Astrocyte (in vitro differentiated cells and primary cell): ENCODE measurements around the gene MAFF.

DNA sequence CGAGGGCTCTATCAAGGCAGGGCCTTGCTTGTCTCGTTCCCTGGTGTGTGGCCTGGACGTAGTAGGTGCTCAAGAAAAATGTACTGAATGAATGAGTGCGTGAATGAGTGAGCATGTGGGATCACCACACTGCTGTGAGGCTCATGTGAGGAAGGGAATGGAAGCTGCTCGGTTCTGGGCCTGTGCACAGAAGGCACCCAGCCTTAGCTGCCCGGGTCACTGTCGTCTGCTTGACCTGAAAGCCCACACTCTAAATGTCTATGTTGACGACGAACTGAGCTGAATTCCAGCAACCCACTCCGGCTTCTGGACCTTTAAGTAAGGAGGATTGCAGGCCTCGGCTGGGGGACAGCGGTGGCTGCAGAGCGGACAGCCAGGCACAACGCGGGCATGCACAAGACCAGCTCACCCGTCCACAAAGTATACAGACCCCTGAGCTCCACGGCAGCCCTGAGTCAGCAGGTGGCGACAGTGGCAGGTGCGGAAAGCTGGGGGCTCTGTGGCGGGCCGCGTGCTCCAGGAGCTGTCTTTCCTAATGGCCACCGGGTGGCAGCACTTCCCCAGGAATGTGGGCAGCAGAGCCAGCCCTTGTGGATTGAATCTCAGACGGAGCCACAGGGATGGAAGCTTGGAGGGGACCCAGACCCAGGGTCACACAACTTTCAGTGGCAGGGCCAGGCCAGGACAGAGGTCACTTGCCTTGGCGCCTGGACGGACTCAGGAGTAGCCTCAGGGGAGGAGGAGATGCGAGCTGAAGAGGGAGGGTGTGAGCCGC lies 5.1 kb upstream of the PICK1 start:
- PRO-cap = no peak
- RRBS, 2 experiments = 45 to 50% methylated on average over 5 of the region's 28 CpGs

DNA sequence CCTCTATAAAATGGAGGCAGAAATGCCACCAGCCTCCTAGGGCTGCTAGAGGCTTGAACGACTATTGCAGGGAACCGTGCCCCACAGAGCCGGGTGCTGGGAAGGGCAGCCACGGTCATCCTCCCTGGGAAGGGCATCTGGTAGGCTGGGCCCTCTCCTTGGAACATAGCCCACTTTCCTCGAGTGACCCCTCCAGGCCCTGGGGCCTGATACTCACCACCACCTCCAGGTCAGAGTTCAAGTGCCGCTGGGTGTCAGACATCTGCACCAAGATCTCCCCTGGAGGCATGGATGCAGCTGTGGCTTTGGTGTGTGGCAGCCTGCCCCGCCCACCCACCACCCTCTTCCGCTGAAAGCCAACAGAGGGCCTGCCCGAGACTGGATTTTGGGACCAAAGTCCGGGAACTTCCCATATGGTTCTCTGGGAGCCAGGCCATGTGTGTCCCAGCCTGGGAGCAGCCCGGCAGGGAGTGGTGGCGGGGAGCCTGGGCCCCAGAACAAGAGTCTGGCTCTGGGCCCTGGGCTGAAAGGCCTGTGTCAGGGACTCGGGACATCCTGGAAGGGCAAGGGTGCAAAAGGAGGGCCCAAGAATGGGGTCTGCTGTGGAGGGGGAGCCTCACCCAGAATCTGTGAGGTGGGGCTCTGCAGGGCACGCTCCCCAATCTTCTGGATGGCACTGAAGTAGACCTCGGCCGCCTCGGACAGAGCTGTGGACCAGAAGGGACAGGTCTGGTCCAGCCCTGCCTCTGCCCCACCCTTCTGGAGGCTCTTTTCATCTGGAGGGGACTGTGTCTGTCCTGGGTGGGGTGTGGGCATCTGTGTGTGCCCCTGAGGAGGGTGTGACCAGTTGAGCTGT lies 2.6 kb downstream of the BAIAP2L2 start:
- PRO-cap = no peak
- RRBS, 2 experiments = 39 to 42% methylated on average over 2 of the region's 17 CpGs

DNA sequence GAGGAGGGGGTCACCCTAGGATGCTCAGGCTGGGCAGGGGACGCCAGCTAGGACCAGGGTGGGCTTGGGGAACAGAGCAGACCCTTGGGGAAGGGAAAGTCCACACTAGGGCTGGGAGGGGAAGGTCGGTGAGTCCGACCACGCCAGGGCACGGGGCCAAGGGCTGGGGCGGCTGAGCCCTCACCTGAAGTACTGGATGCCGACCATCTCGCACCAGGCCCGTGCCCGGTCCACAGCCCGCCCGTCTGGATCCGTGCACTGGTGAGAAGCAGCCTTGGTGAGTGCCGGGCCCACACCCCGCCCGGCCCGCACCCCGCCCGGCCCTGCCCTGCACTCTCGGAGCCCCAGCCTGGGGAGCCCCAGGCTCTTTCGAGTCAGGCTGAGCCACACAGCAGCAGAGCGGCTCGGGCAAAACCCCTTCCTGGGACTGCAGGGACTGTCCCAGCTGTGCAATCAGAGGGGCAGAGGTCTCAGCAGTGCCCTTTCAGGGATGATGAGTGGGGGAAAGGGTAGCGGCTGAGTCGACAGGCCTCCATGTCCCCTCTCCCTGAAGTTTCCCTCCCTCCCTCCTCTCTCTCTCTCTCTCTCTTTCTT lies 1.9 kb upstream of the BAIAP2L2 start:
- PRO-cap = no peak
- RRBS, 2 experiments = 85 to 93% methylated on average over 5 of the region's 25 CpGs

DNA sequence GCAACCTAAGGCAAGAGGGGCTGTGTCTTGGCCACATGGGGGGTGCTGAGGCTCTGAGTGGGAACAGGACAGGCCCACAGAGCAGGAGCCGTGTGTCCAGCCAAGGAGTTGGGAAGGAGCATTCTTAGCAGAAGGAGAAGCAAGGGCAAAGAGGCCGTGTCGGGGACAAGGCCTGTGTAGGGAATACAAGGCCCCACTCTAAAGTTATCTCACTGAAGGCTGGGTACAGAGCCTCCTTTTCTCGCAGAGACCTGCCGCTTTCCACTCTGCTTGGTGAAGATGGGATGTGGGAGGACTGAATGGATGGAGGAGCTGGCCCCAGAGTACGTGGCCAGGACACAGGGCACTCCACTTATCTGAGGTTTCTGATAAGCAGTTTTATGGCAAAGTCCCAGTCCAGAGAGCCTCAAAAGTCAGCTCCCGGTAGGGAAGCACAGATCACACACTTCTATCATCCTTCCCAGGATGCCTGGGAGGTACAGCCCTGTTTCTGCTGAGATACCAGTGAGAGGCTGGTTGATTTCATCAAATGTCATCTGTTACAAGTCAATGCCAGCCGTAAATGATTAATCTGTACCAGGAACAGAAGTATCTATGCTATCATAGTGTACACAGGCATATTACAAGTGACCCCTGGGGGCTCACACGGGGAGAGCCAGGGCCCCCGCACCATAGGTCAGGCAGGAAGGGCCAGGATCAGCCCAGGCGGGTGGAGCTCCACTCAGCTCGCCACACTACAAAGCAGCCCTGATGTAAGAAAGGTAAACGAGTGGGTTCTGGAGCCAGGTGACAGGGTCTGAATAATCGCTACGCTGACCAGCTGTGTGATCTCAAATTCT lies 17.9 kb downstream of the PLA2G6 start:
- PRO-cap = no peak
- RRBS, 2 experiments = no CpG with 5 or more reads among the region's 15 CpGs

- PRO-cap = no peak
- RRBS, 2 experiments = no CpG with 5 or more reads among the region's 13 CpGs
Observed at GRCh38 chr22:38172849-38173327, 8.7 kb downstream of the PLA2G6 start.

DNA sequence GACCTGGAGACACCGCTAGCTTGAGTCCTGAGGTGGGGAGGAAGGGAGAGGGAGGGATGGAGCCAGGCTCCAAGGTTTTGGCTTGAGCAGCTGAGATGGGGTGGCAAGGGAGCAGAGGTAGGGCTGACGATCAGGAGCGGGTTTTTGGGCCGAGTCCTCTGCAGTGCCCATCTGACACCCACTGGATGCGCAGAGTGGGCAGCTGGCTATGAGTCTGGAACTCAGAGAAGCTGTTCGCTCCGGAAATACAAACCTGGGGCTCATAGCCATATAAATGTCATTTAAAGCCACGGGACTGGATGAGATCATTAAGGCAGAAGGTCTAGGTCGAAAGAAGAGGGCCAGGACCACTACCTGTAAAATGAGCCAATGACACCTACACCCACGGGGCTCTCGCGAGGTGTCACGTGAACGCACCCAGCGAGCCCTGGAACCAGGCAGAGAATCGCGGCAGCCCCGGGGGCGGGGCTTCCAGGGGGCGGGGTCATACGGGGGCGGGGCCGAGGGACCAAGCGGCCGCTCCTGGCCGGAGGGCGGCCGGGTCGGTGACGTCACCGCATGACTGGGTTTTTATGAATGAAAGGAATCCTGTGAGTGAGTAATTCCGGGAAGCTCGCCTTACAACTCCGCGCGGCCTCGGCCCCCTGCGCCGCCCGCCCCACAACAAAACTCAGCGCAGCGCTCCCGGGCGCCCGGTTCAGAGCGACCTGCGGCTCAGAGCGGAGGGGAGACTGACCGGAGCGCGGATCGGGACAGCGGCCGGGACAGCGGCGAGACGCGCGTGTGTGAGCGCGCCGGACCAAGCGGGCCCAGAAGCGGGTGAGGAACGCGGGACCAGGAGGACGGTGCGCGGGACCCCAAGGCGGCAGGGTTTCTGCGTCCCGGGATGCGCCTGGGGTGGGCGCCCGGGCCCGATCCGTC lies at the start of gene MAFF:
Gene MAFF (plus strand): TSS at position 601 of the 921 bp plus-strand sequence.
- PRO-cap = bidirectional peak, plus-strand start at position 694 of the sequence, minus-strand start at position 335 of the sequence
- RRBS, 2 experiments = 1 to 2% methylated on average over 42 to 44 of the region's 77 CpGs

DNA sequence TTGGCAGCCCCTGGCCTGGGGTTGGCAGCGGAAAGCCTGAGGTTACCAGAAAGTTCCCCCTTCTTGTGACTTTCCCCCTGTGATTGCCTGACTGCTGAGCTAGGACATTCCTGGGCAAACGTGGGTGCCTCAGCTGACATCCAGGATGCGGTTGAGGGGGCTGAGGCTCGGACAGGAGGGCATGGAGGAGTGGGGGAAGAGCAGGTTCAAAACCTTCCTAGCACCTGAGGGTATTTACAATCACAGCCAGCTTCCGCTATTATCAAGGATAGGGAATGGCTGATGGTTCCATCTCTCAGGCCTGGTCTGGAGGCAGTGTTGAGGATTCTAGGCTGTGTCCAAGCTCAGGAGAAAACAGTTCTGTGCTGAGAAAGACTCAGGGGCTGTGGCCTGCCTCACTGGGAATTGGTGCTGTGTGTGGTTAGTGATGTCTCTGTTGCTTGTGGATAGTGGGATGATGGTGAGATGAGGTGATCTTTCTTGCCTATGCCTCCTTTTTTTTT lies 4.1 kb downstream of the MAFF start:
- PRO-cap = no peak
- RRBS, 2 experiments = no CpG with 5 or more reads among the region's 5 CpGs

GRCh38 chr22:38221182-38221523 lies 19.4 kb downstream of the MAFF start:
- PRO-cap = no peak
- RRBS, 2 experiments = no CpG with 5 or more reads among the region's 15 CpGs

GRCh38 chr22:38256487-38257195 lies 16.2 kb downstream of the TMEM184B start:
- PRO-cap = no peak
- RRBS, 2 experiments = no CpG with 5 or more reads among the region's 13 CpGs

GRCh38 chr22:38273589-38273910 lies 740 bp upstream of the TMEM184B start:
- PRO-cap = no peak
- RRBS, 2 experiments = no CpG with 5 or more reads among the region's 4 CpGs

- PRO-cap = no peak
- RRBS, 2 experiments = no CpG with 5 or more reads among the region's 18 CpGs
Observed at GRCh38 chr22:38287948-38288398, 15.2 kb upstream of the TMEM184B start.

DNA sequence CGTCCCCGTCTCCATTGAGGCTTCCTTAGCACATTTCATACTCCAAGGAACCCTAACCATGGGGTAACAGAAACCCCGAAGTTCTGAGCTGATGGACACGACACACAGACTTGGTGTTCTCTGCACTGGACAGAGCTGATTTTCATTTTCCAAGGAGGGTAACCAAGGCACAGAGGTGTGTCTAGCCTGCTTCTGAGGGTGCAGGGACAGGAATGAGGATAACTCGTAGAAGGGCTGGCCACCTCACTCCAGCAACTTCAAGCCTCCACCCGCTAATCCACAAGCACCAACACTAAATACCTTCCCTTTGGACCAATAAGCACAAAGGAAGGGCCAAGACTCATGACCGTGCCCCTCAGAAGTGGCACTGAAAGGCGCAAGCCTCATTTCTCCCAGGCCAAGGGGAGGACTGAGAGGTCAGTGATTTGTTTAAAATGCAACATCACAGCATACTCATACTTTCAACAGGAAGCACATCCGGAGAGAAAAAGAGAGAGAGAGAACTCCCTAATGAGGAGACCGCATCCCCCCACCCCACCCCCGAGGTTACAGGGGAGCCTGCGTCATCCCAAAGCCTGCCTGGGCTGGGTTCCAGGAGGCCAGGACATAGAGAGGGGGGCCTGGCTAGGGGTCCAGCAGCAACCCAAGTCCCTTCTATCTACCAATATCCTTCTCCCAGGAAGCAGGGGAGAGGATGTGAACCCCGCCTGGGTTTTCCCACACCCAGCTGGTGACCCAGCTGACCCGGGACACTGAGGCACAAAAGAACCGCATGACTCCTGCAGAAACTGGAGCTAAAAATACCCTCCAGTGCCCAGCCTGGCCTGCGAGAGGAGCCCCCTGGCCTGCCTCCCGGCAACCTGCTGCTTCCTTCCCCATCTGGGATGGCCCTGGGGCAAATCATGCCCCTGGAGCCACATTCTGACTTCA lies 3.9 kb downstream of the CSNK1E start:
- PRO-cap = no peak
- RRBS, 2 experiments = 5% methylated on average over 4 of the region's 17 CpGs; no CpG with 5 or more reads in 1 of the 2 experiments

- PRO-cap = no peak
- RRBS, 2 experiments = no CpG with 5 or more reads among the region's 5 CpGs
Observed at GRCh38 chr22:38316426-38316644, 898 bp downstream of the CSNK1E start.

- PRO-cap = no peak
- RRBS, 2 experiments = no CpG with 5 or more reads among the region's 15 CpGs
Observed at GRCh38 chr22:38443088-38443759, 11.8 kb downstream of the KCNJ4 start.

- PRO-cap = no peak
- RRBS, 2 experiments = no CpG with 5 or more reads among the region's 5 CpGs
Observed at GRCh38 chr22:38483291-38483802, 15.5 kb downstream of the KDELR3 start.

DNA sequence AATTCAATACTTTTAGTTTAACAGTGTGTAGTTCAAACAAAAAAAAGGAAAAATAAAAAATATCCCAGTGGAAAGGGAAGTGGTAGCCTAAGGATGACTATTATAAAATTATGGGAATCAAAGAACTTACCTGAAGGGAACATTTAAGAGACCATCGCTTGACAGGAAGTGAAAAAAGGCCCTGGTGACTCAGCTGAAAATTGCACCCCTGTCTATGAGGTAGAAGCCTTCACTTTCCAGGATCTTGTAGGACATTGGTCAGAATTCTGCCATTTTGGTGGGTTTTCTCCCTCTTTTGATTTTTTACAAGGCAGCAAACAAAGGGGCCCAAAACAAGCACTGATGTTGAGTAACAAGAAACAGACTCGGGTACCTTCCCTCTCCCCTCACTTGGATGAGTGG lies 15.7 kb downstream of the DDX17 start:
- PRO-cap = no peak
- RRBS, 2 experiments = no CpG with 5 or more reads among the region's 2 CpGs

DNA sequence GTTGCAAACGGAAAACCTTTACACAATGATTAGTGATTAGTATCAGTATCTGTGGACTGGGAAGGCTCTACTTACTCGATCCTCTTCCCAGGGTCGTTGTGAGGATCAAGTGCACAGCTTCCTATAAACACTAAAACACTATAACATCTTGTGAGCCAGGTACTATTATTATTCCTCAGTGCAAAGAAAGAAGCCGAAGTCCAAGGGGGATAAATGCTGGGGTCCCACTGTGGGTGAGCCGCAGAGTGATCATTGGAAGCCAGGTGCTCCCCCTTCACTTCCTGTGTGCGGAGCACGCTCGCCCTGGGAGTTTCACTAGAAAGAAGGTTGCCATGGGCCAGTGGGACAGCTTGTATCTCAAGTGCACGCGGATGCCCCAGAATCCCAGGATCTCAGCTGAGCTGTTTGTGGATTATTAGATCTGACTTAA lies 745 bp downstream of the CBY1 start:
- PRO-cap = unidirectional peak, minus-strand start at position 100 of the sequence
- RRBS, 2 experiments = no CpG with 5 or more reads among the region's 10 CpGs

DNA sequence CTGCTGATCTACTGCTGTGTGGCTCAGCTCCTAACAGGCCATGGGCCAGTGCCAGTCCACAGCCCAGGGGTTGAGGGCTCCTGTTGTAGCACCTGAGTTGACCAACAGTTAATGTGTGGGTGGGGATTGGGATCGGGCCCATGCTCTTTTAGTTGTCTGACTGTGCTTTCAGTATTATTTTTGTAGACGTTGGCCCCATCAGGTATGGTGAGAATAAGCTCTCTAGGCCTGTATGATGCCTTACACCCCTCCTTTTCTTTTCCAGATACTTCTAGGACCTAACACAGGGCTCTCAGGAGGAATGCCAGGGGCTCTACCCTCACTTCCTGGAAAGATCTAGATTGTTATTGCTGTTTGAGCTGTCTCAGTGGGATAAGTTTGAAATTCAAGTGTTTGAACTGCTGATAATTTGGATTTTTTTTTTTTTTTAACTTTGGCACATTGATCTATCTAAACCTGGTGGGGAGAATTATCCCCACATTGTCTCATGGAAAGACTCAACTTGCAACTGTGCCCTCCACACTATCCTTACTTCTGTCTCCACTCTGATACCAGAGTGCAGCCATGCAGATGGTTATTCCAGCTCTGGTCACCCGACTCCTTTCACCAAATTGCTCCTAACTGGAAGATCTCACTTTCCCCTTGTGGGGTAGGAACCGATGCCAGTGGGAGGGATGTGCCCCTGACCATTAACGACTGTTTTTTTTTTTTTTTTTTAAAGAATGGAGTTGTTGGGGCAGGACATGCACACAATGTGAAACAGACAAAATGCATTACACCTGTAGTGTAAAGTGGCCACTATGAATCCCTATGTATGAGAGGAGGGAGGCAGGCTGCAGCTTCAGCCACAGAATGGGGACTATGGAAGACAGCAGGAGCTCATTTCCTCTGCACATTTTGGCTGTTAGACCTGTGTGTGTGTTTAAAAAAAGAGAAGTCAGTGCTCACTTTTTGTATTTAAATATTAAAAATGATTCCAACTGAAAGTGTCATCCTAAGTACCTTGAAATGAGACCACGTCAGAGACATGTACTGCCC lies 2.1 kb downstream of the TOMM22 start:
- PRO-cap = no peak
- RRBS, 2 experiments = no CpG with 5 or more reads among the region's 6 CpGs

- PRO-cap = no peak
- RRBS, 2 experiments = no CpG with 5 or more reads among the region's 12 CpGs
Observed at GRCh38 chr22:38688692-38689361, 7.1 kb downstream of the TOMM22 start.

- PRO-cap = unidirectional peak, minus-strand start at chr22:38705376
- RRBS, 2 experiments = no CpG with 5 or more reads among the region's 22 CpGs
Observed at GRCh38 chr22:38704935-38705578, 687 bp upstream of the GTPBP1 start.